ENCODE data around the gene MIA3.

DNA sequence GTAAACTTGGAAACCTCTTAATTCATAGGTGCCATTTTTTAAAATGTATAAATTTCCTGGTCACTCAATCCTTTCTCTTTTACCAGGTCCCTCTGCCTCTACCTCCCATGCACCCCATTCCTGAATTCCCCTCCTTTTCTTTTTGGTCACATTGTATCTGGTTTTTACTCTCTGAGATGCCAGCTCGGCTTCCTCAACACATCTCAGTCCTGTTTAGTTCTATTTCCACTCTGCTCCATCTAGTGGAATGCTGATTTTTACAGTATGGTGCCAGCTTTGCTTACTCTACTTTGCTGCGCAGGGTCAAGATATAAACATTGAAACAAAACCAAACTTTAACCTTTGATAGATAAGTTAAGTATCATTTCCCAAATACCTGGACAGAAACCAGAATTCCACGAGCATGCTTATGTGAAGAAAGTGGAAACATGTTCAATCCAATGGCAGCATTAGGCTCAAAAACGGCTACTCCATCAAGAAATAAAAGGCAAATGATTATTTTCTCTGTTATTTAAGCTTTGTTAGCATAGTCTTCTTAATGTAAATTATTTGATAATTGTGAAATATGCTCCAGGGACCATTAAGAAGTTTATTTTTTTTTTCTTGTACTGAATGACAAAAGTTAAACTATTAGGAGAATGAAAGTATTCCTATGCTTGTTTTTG is 95.9 kb downstream of the ESRRG start:
- PRO-cap, 2 experiments, result no peak in any of the 2 experiments

DNA sequence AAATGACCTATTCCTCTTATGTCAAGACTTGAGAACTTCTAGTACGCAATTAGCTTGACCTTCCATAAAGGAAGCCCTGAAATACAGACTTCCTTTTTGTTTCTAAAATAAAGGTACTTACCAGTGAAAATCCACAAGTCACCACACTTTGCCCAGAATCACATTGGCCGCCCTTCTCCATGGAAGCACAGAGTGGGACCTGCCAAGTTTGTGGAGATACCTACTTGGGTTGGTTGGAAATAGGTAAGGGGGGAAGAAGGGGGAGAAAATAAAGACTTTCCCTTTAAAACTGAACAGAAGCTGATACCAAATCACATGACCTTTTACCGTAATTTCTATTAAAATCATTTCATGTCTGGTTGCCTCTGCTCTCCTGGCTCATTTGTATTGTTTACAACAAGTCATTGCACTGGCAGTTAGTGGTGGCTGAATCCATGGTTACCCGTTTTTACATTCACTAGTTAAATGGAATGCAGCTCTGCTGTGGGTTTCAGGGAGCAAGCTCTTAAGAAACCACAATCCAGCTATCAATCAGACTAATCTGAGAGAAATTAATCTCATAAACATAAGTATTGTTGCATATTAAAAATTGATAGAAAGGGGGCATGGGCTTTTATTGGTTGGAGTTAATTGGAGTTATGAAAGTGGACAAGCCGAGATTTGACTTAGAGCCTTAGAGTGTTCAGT is 353.6 kb upstream of the ESRRG start:
- PRO-cap, 2 experiments, result no peak in any of the 2 experiments

DNA sequence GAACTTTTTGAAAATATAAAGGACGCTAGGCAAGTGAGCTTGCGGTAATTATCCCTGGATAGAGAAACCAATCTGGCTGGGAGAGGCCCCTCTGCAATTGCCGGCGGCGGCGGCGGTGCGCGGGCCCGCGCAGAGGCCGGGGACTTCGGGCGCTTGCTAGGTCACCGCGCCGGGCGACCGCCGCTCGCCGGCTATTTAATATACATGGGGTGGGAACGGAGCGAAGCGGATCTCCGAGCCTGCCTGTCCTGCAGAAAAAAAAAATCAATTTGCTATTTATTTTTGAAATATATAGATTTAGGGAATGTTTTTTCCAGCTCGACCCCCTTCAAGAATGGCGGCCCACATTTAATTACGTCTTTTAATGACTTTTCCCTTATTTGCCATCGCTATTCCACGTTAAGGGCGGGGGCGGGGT is 416.4 kb upstream of the ESRRG start:
- PRO-cap, 2 experiments, result no peak in any of the 2 experiments

- PRO-cap, 2 experiments, result no peak in any of the 2 experiments
Measured at GRCh38 chr1:218346203-218346556, 1.0 kb downstream of the TGFB2 start.

- PRO-cap, 2 experiments, result no peak in any of the 2 experiments
Measured at GRCh38 chr1:219757792-219758162, 144.9 kb upstream of the ZC3H11B start.

DNA sequence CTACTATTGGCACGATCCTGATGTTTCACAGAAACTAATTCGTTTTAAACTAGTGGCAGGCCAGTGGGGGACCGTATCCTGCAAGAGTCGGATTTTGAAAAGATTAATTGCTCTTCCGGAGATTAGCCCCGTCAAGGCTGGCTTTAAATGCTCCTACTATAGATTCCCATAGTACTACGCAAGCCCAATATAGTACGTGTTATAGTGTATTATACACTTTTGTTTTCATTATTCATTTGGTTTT is 405 bp upstream of the RAB3GAP2 start:
- PRO-cap, 2 experiments, result no peak in any of the 2 experiments

- PRO-cap, 2 experiments, result no peak in any of the 2 experiments
Measured at GRCh38 chr1:220370204-220370845, 98.1 kb upstream of the RAB3GAP2 start.

- PRO-cap, 2 experiments, result no peak in any of the 2 experiments
Measured at GRCh38 chr1:220770684-220771047, 16.0 kb upstream of the MTARC1 start.

- PRO-cap, 2 experiments, result no peak in any of the 2 experiments
Measured at GRCh38 chr1:220779740-220780360, 6.9 kb upstream of the MTARC1 start.

DNA sequence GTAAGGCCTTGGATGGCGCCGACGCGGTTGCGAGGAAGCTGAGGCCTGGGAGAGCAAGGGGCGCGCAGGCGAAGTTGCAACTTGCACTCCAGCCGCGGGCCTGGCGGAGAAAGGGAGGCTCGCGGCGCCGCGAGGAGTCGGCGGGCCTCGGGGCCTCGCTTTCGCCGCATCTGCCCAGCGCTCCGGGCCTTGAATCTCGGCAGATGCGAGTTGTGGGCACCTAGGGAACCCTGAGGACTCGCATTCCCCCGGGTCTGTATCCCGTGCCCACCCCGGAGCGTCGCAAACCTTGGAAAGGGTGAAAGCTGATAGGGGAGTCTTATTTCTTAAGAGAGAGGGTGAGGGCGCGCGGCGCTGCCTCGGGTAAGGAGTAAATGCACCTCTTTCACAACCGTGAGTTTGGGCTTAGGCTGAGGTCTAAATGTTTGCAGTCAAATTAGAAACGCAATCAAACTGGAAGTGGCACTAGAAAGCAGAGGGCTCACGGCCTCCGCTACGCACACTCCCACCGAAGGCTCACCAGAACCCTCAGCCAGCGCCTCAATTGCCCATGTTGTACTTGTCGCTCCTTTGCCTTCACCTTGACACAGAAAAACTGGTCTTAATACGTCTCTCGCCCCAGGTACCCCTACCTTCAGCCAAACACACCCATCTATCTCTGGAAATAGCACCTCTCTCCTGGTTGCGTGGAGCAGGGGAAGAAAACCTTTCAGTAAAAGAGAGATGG is 1.9 kb upstream of the HLX start:
- PRO-cap, 2 experiments, result no peak in any of the 2 experiments

GRCh38 chr1:221230617-221231040 is 351.4 kb downstream of the HLX start:
- PRO-cap, 2 experiments, result no peak in any of the 2 experiments

- PRO-cap, 2 experiments, result no peak in any of the 2 experiments
Measured at GRCh38 chr1:221562589-221563029, 179.3 kb downstream of the DUSP10 start.

DNA sequence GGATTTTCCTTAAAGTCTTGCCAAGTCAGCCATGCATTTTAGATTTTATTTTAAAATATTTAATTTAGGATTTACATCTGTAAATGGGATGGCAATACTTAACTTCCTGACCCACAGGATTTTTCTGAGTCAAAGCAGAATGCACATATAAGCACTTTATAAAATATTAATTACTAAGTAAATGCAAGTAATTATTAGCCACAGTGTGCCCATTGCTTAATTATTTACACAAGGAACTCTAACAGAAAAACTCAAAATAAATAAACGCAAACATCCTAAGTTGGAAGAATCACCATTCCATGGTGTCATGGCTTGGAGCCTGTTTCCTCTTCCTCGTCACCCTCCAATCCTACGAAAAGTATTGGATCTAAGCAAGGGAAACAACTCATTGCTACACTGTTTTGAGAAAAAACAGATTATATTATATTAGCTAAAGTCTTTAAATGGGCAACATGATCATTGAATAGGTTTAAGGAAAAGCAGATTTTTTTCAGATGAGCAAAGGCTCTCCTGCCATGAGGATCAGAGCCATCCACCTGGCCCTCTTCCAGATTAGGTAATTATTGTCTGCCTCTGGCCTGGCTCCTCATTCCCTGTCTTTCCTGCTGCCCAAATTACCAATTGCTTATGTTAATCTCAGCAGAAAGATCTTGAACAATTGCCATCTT is 121.4 kb downstream of the DUSP10 start:
- PRO-cap, 2 experiments, result no peak in any of the 2 experiments

- PRO-cap, 2 experiments, result peak in 2 of 2 experiments; most common plus-strand start chr1:221708386 (in 2); most common minus-strand start chr1:221708202 (in 2)
Measured at GRCh38 chr1:221707937-221708584, 33.8 kb downstream of the DUSP10 start.

DNA sequence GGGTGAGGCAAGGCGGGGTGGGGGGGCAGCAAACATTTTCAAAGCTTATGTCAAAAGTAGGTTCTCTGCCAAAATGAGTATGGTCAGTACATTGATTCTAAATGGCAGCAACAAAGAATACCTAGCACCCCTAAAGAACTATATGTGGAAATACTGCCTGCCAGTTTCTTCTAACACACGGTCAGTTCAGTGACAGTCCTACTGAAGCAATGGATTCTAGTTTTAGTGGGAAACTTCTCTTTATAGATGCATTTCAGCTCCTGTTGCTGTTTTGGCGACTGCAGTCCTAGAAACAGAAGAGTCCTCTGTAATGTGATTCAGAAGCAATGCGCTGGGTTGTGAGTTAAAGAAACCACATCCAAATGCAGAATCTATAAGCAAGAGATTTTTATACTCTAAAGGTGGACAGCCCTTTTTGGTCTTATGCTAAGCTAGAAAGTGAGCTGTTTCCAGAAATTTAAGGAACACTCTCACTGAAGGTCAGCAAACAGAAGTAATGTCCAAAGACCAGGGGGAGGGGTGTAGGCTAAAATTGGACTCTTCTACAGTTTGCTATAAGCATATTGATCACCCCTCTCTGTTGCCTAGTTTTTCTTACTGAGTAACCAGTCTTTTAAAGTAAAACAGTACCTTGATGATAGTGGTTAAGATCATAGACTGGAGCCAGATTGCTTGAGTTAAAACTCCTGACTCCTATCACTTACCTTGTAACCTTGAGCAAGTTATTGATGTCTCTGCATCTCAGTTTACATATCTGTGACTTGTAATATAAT is 30.8 kb downstream of the DUSP10 start:
- PRO-cap, 2 experiments, result no peak in any of the 2 experiments

DNA sequence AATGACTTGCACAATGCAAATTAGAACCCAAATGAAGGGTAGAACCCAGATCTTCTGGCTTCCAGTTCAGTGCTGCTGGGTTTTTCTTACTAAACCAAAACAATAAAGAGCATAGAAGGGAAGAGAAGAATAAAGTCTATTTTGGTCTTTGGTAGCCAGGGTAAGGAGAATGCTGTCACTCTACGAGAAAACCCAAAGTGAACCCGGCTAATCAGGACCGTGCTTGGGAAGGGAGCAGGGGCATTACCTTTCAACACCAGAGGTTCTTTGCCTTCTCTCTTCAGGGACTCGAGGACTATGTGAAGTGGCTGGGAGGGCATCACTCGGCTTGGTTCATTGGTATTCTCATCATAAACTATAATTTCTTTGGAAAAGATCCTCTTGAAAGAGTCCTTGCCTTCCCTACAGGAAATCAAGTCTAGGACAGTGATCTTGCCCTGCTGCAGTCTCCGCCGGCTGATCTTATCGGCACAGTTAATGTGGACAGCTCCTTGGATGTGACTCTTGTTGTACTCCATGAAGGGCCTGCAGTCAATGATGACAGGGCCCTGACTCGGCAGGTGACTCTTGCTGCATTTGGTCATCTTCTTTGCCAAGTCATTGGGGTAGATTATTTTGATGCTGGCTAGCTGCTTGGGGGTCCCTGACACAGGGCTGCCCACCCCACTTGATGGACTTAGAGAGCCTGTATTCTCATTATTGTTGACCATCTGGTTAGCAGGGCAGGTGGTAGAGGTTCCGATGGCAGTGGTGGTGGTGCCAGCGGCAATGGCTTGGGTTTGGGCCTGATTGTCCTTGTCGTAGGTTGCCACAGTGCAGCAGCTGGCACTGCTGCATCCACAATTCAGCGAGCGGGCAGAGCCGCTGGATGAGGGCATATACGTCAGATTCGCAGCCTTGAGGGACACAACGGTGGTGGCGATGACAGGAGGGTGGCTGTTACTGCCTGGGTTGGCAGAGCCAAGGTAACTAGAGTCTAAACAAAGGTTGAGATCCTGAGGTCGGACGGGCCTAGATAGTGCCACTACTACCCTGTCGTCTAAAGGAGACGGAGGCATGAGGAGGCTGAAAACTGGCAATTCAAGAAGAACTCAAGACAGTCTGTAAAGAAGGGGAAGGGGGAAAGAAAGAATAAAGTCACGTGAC is 2.8 kb downstream of the DUSP10 start:
- PRO-cap, 2 experiments, result no peak in any of the 2 experiments

DNA sequence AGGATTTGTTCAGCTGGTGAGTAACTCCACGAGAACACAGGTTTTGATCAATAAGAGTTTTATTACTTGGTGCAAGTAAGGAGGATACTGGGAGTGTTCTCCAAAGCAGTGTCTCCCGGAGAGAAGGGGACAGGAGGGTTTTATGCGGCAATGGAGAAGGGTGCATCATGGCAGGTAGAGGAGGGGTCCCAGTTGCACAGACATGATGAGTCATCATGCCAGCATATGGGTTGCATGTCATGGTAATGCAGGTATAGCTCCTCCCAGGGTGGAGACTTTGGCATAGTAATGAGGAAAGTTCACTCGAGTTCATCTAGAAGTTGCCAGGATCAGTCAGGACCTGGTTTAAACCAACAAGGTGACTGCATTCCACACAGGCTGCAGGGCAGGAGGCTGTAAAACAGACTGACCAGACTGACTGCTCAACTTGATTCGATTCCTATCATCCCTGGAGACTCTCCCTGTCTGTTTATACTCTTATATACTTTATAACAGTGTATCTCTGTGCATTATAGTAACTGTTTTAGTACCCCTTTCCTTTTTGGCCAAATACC is 355.7 kb upstream of the DUSP10 start:
- PRO-cap, 2 experiments, result no peak in any of the 2 experiments

GRCh38 chr1:222464831-222465161 is 83.1 kb downstream of the HHIPL2 start:
- PRO-cap, 2 experiments, result no peak in any of the 2 experiments

- PRO-cap, 2 experiments, result peak in 2 of 2 experiments; most common plus-strand start chr1:222618111 (in 2); most common minus-strand start chr1:222617785 (in 1)
Measured at GRCh38 chr1:222617313-222618350, at the start of gene MIA3. MIA3 (plus strand) TSS chr1:222618097.

GRCh38 chr1:222654619-222654893 is 36.7 kb downstream of the MIA3 start:
- PRO-cap, 2 experiments, result no peak in any of the 2 experiments